Ishikawa (cell line): ENCODE data around the genes C16orf87 and ABCC11.

- RRBS, result 2% methylated on average over 38 of the region's 92 CpGs
Observed at GRCh38 chr16:46830934-46831874, at the start of gene C16orf87. Gene C16orf87, minus strand, starts transcription at chr16:46831180.

GRCh38 chr16:46843862-46844392 lies 12.9 kb upstream of the C16orf87 start:
- RRBS, result no CpG with 5 or more reads among the region's 43 CpGs

DNA sequence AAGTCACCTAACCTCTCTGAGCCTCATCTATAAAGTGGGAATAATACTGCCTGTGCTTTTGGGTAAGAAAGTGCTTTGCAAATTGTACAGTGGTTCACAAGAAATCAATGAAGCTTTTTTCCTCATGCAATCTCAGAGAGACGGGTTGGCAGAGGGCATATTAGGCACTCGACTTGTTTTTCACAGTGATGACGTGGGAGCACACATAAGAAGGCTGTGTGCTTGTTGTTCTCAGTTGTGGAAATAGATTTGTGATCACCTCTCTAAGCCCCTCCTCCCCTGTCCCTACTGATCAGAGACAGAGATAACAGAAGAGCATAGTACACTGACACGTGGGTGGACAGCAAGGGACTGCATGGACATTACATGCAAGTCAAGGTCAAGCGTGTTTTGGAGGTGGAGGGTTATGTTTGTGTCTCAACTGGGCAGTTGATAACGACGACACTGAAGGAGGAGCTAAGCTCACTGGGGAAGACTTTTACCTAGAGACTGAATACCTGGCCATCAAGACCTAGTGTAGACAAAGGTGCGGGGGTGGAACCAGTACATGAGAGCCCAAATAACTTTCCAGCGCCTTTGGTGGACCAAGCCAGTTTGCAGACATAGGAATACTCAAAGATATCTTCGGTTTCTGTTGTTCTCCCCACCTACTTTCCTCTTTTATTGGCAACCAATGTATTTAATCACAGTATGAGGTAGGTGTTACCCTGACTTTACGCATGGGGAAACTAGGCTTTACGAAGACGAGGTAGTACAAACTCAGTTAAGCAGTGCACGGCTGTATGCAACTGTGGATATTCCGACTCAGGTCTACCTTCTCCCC lies 1.6 kb upstream of the GPT2 start:
- RRBS, result no CpG with 5 or more reads among the region's 15 CpGs

GRCh38 chr16:46961529-46962627 lies 11.6 kb downstream of the DNAJA2 start:
- RRBS, result no CpG with 5 or more reads among the region's 9 CpGs

- RRBS, result no CpG with 5 or more reads among the region's 4 CpGs
Observed at GRCh38 chr16:46976452-46977011, 3.1 kb upstream of the DNAJA2 start.

- RRBS, result no CpG with 5 or more reads among the region's 1 CpG
Observed at GRCh38 chr16:47634127-47634705, 173.1 kb downstream of the PHKB start.

- RRBS, result no CpG with 5 or more reads among the region's 3 CpGs
Observed at GRCh38 chr16:48116570-48116892, 39.3 kb downstream of the ABCC12 start.

GRCh38 chr16:48247065-48247718 lies at the start of gene ABCC11:
Gene ABCC11, minus strand, starts transcription at chr16:48247539.
- RRBS, result no CpG with 5 or more reads among the region's 6 CpGs

GRCh38 chr16:48341571-48342127 lies 43.6 kb downstream of the SIAH1 start:
- RRBS, result no CpG with 5 or more reads among the region's 6 CpGs

DNA sequence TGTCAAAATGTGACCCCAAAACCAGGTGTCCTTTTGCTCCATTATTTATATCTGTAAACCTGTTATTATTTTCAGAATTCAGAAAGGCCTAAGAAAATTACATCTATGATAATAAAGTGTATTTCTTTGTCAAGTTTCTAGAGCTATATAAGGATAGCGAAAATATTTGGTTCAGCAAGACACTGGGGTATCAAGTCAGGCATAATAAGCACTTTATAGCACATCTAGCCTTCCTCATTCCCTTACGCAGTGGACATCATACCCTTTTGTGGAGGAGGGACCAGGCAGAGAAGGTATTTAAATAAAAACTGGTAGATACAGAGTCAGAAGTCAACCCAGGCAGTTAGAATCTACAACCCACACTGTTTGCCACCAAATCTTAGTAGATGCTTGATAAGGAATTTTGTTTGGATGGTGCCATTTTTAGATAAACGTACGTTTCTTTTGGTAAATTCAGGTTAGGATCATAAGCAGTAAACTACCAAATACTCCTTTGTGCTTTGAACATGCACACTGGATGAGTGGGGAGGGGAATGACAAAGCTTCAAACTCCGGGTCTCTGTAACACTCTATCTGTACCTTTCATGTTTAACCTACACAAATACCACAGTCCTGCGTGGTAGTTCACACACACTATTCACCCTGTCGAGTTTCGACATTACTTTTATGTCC lies 28.2 kb downstream of the SIAH1 start:
- RRBS, result no CpG with 5 or more reads among the region's 8 CpGs

DNA sequence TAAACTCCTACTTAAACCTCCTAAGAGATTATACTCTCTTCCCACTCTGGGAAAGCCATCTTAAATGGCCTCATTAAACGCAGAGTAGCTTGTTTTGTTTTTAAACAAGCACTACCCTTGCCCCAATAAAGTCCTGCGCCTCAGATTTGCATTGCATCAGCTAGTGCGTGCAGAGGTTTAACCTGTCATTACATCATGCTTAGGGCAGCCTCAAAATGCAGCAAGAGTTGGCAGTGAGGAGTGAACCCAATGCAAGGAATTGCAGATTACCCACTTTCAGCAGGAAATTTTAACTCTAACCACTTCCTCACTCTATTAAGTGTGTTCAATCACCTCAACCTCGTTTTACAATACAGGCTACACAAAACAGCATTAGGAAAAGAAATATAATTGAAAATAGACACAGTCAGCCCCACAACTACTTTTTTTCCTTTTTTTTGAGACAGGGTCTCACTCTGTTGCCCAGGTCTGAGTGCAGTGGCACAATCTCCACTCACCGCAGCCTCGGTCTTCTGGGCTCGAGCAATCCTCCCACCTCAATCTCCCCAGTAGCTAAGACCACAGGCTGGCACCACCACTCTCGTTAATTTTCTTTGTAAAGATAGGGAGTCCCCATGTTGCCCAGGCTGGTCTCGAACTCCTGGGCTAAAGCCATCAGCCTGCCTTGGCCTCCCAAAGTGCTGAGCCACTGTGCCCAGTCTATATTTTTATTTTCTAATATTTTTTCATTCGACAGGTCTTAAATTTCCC lies 18.6 kb downstream of the SIAH1 start:
- RRBS, result no CpG with 5 or more reads among the region's 10 CpGs

DNA sequence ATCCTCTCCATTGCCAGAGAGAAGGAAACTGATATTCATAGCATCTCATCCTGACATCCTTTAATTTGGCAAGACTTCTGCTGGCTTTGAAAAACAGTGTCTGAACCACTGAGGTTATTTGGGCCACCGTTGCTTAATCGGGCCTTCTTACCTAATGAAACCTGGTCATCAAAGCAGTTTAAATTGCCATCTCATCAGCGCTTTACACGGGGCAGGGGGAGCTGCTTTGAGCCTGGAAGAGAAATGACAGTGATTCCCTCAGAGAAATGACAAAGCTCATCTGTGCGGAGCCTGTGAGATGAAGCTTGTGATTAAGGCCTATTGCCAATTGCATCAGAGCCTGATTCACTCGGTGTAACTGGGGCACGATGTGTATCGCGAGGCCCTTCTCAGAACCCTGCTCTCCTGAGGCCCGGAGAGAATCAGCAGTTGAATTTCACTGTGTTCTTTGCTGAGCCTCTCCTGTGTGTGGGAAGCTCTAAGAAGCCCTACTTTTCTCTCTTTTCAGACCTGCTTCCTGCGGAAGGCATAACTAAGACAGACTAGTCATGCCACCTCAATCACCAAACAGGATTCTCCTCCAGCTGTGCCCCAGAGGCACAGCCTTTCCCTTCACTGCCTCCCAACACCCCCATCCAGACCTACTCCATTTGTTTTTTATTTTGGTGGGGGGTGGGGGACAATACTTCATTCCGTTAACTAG lies 8.7 kb upstream of the SIAH1 start:
- RRBS, result no CpG with 5 or more reads among the region's 12 CpGs

GRCh38 chr16:48560647-48561428 lies 49.1 kb downstream of the N4BP1 start:
- RRBS, result no CpG with 5 or more reads among the region's 6 CpGs

- RRBS, result no CpG with 5 or more reads among the region's 3 CpGs
Observed at GRCh38 chr16:48587151-48587443, 22.9 kb downstream of the N4BP1 start.

DNA sequence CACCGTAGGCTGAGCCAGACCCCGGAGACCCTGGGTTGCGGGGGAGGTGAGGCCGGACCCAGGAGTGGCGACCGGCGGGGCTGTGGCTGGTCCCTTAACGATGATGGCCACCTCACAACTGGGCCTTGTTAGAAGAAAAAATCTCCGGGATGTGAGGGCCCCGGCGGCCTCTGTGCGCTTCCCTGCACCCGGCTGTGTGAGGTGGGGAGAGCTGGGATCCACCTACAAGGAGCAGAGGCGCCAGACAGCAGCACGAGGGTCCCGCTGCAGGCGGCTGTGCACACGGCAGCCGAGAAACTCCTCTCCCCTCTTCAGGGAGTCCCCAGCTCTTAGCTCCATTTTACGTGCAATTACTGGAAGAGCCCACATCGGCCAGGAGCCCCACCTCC lies 91.6 kb downstream of the C16orf78 start:
- RRBS, result 68% methylated on average over 4 of the region's 21 CpGs

DNA sequence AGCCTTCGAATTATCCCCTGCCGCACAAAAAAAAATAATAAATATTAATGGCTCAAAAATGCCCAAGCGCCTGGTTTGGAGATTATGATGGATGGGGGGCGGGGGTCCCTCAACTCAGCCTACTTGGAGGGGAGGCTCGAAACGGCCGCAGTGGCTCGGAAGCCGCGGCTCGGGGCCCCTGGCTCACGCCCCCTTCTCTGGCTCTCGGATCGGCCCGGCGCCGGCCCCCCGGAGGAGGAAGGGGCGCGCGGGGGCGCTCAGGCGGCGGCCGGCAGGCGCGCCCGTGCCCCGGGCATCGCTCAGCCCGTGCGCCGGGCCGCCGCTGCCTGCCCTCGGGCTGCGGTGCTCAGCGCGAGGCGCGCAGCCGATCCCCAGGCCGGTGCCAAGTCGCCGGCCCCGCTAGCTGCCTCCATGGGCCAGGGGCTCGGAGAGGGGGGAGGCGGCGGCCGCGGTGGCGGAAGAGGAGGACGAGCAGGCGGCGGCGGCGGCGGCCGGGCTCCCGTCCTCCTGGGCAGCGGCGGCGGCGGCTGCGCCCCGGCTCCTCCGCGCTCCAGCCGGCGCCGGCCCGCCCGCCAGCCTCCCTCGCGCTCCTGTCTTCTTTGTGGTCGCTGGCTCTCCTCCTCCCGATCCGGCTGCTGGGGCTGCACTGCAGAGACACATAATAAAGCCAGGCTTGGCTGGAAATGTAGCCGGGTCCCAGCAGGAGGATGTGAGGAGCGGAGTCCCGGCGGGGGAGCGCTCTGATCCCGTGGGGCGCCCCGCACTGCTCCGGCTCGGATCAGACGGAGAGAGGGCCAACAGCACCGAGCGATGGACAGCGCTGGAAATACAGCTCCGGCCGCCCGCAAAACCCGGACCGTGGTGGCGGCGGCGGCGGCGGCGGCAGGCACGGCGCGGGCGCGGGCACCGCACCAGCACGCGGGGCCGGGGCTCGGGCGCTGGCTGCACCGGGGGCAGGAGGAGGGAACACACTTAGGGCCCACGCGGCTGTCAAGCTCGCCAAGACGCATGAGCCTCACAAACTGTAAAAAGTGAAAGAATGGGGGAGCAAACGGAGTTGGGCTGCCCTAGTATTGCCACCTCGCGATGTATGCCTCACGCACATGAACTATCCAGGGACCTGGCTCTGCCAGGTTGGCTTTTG lies 904 bp upstream of the ZNF423 start:
- RRBS, result 2% methylated on average over 68 of the region's 123 CpGs

DNA sequence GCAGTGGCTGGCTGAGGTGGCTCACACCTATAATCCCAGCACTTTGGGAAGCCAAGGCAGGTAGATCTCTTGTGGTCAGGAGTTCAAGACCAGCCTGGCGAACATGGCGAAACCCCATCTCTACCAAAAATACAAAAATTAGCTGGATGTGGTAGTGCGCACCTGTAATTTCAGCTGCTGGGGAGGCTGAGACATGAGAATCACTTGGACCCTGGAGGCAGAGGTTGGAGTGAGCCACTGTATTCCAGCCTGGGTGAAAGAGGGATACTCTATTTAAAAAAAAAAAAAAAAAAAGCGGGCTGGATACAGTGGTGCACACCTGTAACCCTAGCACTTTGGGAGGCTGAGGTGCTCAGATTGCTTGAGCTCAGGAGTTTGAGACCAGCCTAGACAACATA lies 48.4 kb downstream of the TENT4B start:
- RRBS, result no CpG with 5 or more reads among the region's 4 CpGs

DNA sequence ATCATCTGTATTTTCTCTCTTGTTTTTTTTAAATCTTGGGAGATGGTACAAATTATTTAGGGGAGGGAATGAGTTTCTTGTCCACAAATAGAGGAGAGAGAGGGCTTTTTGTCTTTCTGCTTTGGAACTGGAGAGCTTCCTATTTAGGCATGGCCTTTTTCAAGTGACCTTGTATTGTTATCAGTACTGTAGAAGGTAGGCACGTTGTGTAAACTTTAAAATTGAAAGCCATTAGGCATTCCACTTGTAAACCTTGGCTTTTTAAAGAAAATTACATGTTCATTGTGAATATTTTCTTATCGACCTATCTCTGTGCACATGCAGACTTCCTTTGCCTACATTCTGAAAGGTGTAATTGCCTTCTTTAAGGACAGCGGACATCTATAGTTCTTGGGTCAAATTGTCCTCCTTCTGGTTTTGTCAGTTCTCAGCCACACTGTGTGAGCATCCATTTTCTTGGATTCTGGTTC lies 50.2 kb downstream of the TENT4B start:
- RRBS, result no CpG with 5 or more reads among the region's 3 CpGs

DNA sequence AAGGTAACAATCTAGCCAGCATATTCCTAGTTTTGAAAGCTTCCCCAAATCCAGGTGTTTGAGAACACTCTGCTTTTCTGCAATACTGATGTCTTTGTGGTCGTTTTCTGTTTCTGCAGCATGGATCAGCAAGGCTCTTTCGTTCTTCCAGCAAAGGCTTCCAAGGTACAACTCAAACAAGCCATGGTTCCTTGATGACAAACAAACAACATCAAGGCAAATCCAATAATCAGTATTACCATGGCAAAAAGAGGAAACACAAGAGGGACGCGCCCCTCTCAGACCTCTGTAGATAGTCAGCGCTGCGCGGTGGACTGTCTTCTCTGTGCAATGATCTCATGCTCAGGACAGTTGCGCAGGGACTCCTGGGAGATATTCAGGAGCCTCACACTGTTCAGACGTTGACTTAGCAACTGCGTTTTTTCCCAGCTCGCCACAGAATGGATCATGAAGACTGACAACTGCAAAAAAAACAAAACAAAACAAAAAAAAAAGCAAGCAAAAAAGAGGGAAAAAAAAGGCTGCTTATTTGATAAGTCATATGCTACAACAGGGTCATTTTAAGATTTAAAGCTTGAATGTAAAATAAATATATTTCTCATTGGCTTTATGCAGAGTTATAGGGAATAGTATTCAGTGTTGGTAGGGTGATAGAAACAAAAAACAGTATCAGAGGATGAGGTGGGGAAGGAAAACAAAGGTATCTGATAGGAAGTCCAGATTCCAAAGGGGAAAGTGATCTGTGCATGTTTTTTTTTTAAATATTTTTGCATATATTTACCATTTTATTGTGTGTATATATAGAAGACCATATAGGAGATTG lies 37.1 kb upstream of the ADCY7 start:
- RRBS, result no CpG with 5 or more reads among the region's 11 CpGs

GRCh38 chr16:50273836-50274940 lies 7.8 kb downstream of the ADCY7 start:
- RRBS, result 92% methylated on average over 4 of the region's 30 CpGs